Penis (tissue), 1 donor: ENCODE measurements around the gene ZFYVE16.

DNA sequence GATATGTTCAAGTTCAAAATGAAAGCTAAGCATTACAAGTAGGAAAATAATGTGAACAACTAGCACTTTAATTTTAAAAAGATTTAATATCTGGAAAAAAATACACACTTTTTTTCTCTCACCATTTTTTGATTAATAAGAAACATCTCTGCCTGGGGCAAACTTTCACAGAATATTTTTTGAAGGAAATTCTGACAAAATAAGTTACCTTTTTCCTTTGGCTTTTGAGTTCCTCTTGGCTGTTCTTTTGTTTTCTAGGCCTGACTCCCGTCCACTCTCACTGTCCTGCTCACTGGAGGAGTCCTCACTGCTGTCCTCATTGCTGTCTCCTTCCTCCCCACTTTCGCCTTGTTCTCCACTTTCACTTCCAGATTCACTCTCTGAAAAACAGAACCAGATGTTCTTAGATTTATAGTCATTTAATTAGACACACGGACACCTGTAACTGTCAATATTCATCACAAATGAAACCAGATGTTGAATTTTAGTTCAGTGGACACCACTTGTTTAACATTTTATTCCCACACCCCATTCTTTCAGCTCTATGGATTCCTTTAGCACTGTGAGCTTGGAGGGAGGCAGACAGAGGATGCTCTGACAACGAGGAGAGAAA lies 180.8 kb downstream of the AP3B1 start:
- PRO-cap = no peak

DNA sequence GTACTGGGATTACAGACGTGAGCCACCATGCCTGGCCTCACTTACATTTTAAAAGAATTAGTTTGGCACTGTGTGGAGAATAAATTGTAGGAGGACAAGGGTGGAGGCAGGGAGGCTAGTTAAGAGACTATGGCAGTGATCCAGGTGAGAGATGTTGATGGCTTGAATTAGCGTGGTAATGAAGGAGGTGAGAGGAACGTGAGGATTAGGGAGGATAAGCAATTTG lies 7.0 kb upstream of the SCAMP1 start:
- PRO-cap = no peak

- PRO-cap = unidirectional peak, plus-strand start at chr5:78511411
Observed at GRCh38 chr5:78510976-78512147, 137.2 kb downstream of the LHFPL2 start.

DNA sequence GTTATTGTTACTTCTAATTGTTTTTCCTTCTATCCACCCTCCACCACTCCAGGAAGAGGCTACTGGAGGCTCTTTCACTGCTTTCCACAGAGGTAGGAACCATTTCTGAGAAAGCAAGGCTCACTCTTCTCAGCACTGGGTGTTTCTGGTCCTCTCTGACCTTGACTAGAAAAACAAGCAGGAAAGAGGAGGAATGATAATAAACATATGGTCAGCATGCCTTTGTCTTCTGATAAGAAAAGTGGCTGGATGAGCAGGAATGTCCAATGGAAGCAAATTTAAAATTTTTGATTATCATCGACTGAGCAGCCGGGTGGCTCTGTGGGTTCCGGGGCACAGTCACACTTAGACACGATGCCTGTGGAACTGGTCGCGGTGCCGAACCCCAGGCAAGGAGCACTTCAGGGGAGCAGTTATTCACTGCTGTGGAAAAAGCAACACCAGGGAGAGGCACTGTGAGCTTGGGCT lies 156.9 kb upstream of the LHFPL2 start:
- PRO-cap = no peak

DNA sequence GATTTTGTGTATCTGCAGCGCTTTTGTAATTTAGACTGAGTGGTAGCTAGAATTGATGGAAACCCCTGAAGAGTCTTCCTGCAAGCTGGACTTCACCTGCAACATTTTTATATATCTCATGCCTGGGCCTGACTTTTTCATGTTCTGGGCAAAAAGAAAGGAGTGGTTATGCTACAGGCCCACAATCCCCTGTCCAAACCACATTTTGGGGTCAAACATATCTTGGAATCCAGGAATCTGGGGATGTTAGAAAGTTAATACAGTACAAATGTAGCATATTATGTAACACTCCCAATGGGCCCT lies 4.5 kb downstream of the BHMT start:
- PRO-cap = no peak

GRCh38 chr5:79238356-79238686 lies 2.4 kb downstream of the JMY start:
- PRO-cap = no peak

GRCh38 chr5:79279348-79279882 lies 43.5 kb downstream of the JMY start:
- PRO-cap = no peak

GRCh38 chr5:79322613-79322932 lies 86.6 kb downstream of the JMY start:
- PRO-cap = no peak

- PRO-cap = no peak
Observed at GRCh38 chr5:79323621-79324027, 87.7 kb downstream of the JMY start.

- PRO-cap = no peak
Observed at GRCh38 chr5:79547124-79547448, 33.2 kb upstream of the HOMER1 start.

DNA sequence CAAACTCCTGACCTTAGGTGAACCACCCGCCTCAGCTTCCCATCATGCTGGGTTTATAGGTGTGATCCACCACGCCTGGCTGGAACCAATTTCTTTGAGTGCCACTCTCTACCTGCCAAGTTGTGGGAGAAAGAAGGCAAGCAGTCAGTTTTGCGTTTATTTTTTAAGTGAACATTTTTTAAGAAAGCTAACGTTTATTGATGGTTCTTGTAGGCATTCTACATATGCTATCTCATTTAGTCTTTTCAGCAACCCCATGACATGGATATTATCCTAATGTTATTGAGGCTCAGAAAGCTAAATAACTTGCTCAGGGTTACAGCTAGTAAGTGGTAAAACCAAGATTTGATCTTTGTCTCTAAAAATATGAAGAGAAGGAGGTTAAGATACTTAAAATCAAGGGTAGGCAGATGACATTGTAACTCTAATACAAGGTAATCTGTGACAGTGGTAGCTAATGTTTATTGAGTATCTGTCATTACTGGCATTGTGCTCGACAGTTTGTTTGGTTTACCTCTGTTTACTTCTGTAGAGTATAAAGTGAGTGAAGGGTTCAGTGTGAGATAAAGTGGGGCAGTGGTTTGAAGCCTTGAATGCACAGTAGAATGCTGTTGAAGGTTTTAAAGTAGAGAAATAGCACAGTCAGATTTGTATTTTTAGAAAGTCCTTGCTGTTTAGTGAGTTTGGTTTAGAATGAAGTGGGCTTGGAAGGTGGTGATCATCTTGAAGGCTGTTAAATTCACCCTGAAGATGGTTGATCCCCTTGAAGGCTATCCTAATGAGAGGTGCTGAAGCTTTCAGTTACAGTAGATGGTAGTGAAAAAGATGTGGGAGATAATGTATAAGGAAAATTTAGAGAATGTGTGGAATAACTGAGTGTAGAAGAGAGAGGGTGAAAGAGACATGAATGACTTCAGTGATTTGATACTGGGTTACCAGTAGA lies 15.7 kb downstream of the TENT2 start:
- PRO-cap = no peak

DNA sequence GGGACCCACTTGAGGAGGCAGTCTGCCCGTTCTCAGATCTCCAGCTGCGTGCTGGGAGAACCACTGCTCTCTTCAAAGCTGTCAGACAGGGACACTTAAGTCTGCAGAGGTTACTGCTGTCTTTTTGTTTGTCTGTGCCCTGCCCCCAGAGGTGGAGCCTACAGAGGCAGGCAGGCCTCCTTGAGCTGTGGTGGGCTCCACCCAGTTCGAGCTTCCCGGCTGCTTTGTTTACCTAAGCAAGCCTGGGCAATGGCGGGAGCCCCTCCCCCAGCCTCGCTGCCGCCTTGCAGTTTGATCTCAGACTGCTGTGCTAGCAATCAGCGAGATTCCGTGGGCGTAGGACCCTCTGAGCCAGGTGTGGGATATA lies 94.6 kb downstream of the CMYA5 start:
- PRO-cap = no peak

- PRO-cap = no peak
Observed at GRCh38 chr5:80125821-80126209, 90.7 kb downstream of the THBS4 start.

DNA sequence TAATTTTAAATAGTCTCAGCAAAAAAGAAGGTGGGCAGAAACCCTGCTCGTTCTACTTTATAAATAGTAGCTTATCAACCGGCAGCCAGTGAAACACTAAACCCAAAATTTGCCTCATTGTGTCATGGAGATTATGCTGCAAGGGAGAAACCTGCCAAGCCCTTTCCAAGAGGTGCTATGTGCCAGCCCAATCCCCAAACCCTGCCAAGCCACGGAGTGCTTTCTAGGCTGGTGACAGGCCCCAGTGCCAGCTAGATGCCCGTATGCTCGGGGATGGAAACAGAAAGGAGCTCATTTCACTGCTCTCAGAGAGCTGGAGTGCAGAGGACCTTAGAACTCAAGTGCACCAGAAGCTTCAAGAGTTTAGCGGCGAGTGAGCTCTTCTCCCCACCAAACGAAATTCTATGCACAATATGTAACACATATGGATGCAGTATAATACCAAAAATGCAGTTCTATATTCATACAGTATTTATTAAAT lies 38.6 kb downstream of the SERINC5 start:
- PRO-cap = no peak

DNA sequence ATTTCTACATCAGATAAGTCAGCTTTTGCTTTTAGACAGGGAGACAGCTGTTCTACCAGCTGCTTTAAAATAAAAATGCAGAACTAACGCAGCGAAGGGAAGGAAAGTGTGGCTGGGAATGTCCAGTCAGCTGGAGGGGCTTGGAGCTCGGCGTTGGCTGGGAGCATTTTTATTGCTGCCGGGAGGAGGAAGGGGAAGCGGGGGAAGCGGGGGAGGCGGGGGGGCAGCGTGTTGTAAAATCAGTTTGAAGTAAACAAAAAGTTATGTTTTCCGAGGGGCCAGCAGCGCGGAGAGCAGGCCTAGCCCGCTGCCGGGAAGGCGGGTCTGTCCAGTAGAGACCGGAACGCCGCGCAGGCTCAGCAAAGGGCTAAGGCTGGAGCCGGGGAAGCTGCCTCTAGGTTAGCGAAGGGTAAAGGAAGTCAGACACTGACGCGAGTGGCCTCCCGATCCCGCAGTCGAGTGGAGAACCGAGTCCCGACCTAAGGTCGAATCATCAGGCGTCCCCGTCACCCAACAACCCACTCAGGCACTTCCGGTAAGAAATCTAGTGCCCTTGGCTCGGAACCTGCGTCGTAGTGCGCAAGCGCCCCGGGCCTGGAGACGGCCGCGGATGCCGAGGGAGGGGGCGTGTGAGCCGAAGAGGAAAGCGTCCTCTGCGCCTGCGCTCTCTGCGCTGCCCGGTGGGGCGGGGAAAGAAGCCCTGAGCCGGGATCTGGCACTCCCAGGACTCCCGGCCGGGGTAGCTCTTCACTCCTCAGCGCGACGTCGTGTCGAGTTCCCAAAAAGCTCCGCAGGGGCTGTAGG lies at the start of gene ZFYVE16:
ZFYVE16 (plus strand) TSS at position 718 of the 804 bp plus-strand sequence.
- PRO-cap = bidirectional peak, plus-strand start at position 264 of the sequence, minus-strand start at position 142 of the sequence; bidirectional peak, plus-strand start at position 750 of the sequence, minus-strand start at position 531 of the sequence

- PRO-cap = no peak
Observed at GRCh38 chr5:80626870-80627397, 27.5 kb upstream of the MSH3 start.

DNA sequence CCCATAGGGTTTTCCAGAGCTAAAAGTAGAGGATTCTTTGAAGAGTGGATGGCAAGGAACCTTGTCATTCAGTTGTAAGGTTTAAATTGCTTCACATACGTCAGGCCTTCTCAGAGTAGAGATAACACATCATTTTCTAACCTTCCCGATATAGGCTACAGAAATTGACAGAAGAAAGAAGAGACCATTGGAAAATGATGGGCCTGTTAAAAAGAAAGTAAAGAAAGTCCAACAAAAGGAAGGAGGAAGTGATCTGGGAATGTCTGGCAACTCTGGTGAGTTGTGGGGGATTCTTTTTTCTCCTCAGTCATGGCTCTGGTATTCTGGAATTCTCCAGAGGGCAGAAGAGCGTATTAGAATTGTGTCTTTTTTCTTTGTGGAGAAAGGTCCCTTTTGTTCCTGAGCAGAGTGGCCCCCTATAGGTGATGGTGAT lies 1.5 kb upstream of the DHFR start:
- PRO-cap = no peak

- PRO-cap = no peak
Observed at GRCh38 chr5:80707710-80708061, 52.9 kb upstream of the DHFR start.

GRCh38 chr5:81006975-81007525 lies 46.9 kb downstream of the RASGRF2 start:
- PRO-cap = no peak

DNA sequence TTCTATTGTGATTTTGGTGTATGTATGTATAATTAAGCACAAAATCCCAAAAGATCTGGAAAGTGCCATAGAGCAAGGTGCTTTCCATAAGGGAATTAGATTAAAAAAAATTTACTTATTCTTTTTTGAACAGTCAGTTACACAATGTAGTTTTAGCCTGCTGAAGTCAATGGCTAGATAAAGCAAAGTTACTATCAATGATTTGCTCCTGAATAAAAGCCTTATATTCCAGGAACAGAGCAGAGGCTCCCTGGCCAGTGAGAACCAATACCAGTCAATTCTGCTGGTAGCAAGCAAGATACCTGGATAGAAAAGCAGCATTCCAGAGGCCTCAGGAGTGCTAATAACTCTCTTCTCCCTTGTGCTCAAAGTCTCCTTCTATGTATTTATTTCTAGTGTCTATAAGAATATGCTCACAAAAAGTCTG lies 25.1 kb upstream of the ACOT12 start:
- PRO-cap = no peak